M059J (cell line): Measurements from ENCODE around the genes USF3 and DRD3.

DNA sequence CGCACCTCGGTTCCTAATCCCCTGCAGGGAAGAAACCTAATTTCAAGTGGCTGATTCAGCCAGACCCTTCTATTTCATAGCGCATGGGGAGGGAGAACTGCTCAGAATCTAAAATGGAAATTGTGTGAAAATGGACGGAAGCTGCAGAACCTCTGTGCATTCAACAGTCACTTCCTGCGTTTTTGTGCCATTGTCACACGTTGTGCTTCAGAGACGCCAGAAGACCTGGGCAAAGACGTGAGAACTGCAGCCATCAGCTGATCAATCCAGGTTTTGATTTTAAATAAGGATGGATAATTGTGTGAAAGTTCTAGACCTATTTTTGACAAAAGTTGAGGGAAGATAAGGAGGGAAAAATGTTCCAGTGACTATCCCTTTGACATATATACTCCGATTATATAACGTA lies 1.2 kb downstream of the SIDT1 start:
- RAMPAGE, long total RNA, result no peak

DNA sequence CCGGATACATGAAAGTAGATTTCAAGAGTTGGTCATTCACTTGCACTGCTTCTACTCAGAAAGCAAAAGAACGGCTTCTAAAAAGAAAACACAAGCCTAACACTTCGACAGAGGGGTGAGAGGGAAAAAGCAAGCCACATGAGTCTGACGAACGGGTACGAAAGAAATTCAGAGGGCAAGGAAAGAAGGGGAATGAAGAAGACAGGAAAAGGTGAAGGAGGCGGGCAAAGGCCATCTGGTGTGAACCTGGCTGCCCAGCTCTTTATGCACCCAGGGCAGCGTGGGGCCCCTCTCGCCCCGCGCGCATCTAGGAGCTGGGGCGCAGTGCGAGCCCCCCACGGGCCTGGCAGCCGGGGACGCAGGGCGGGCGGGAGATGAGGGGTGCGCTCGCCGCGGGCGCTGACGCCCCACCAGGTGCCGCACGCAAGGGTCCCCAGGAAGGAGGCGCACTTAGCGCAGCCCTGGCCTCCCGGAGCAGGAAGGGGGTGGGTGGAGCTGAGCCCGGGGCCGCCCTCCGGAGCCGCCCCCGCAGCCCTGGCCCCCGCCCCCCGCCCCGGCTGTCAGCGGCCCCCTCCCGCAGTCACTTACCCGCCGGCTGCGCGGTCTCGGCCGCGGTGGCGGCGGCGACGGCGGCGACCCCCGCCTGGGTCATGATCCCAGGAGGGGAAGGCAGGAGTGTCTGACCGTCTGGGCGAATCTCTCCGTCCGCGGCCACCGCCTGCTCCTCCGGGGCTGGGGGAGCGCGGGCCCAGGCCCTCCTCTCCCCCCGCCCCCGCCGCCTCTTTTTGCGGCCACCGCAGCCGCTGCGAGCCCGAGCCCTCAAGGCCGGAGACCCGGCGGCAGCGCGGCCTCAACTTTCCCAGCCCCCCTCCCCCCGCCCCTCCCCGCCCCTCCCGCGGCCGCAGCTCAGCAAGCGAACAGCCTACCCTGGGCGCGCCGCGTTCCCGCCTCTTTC lies at the start of gene USF3:
TSS of gene USF3 (minus strand) at position 861 of the 955 bp plus-strand sequence.
- RAMPAGE, long total RNA, result no peak

GRCh38 chr3:113698690-113699457 lies 2.4 kb upstream of the USF3 start:
- RAMPAGE, long total RNA, result no peak

GRCh38 chr3:113754473-113754912 lies 7.7 kb downstream of the ATP6V1A start:
- RAMPAGE, long total RNA, result no peak

DNA sequence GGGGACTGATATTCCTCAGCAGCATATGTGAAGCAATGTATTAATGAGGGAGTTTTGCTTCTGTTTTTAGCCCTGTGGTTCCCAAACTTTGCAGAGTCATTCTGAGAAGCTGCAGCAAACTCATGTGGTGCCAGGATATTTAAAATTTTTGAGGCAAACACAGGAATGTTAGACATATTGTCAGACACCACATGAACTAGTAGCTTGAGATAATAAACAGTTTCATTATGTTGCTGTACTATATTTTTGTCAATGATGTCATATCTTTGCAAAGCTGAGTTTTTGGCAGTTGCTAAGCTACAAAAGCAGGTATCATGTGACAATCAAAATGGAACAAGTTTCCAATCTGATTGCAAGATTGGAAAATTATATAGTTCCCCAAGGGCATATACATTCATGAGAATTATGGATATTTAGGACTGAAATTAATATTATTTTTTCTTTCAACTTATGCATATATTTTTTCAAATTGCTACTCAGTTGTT lies 36.7 kb downstream of the ATP6V1A start:
- RAMPAGE, long total RNA, result no peak

GRCh38 chr3:113948353-113948805 lies 566 bp downstream of the ZDHHC23 start:
- RAMPAGE, long total RNA, result no peak

DNA sequence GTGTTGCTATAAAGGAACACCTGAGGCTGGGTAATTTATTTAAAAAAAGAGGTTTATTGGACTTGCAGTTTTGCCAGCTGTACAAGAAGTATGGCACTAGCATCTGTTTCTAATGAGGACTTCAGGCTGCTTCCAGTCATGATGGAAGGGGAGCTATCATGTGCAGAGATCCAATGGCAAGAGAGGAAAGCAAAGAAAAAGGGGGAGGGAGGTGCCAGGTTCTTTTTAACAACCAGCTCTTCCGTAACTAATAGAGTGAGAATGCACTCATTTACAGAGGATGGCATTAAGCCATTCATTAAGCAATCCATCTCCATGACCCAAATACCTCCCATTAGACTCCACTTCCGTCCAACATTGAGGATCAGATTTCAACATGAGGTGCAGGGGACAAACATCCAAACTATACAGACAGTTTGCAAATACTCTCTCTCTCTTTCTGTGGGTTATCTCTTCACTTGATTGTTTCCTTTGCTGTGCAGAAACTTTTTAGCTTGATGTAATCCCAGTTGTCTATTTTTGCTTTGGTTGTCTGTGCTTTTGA lies 21.1 kb downstream of the ZDHHC23 start:
- RAMPAGE, long total RNA, result no peak

DNA sequence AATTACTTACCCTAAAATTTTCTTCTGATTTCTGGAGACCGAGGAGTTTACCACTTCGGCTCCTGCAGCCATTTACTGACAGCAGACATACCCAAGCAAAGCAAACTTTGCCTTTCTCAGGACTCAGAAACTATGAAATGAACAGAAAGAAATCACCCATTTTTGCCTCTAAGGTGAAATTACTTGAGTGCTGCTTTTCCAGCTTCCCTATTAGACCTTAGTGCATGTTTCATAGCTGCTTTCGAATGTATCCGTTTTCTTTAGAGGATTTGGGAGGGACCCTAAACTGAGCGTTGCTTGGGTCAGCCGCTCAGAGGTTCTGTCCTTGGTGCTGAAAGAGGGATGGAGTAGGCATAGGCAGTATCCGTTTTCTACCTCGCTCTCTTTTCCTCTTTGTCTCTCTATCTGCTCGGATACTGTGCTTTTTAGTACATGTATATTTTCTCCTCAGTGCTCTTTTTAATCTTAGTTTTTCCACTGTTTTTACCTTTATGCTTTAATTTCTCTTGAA lies at the start of gene DRD3:
TSS of gene DRD3 (minus strand) at position 406 of the 511 bp plus-strand sequence.
- RAMPAGE, long total RNA, result no peak

GRCh38 chr3:114315878-114316706 lies 22.3 kb downstream of the TIGIT start:
- RAMPAGE, long total RNA, result no peak

DNA sequence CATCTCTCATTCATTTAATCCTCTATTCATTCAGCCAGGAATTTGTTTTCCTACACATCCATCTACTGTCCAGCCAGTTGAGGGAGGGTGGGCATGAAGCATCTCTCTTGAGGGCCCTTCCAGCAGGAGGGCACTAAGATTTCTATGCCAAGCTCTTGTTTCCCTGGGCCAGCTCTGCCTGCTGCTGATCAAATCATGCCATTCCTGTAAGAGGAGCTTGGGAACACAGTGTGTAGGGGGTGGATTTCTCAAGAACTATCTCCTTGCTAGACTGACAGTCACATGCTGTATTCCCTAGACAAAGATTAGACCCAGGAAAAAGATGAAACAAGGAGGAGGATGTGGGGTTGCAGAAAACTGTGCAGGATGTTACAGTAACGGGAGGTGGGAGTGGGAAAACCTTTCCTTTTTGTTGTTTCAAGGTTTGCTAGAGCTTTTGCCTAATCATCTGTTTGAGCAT lies 71.5 kb downstream of the TIGIT start:
- RAMPAGE, long total RNA, result no peak

DNA sequence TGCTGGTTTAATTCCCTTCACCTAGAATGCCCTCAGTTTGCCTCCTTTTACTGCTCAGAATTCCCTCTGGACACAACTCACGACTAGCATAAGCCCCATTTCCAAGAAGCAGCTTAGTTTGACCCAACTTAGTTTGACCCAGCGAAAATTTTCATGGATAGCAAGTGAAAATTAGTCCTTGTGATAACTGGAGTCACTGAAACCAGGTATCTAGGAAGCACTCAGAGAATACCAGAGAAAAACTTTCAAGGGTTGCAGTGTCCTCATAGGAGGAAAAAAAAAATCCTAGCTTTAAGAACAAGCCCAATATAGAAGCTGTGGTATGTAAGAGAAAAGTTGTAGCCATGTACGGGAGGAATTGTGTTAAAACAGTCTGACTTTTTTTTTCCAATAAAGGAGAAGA lies 111.0 kb downstream of the TIGIT start:
- RAMPAGE, long total RNA, result no peak

- RAMPAGE, long total RNA, result no peak
Observed at GRCh38 chr3:114427433-114427867, 133.6 kb downstream of the TIGIT start.

DNA sequence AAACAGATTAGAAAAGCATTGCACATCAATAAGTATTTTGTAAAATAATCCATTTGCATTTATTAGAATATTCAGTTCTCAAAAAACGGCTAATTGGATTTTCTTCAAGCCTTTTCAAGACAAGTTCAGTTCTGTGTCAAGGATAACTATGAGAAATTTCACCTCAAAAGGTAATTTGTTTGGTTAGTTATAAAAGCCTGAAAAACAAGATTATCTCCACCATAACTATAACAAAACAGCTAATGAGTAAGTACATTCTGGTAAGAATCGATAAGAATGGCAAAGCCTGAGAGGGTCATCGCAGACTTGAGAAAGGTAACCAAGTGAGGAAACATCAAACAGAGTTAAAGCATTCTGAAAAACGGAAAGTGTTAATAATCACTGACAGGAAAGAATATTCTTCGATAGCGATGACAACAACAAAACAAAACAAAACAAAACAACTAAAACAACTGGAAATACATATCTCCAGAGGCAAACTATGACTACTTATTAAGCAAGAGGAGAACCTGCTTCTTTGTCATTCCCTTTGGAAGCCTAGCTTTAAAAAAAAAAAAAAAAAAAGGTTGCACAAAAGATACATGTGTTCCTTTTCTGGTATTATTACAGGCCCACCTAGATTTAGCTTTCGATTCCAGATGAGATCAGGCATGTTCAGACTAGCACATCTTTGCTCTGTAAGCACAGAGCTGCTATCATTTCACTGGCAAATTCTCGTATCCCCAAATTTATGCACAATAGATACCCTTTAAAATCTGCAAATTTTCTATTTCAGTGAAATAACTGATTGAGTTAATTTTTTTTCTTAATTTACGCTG lies 155.5 kb downstream of the TIGIT start:
- RAMPAGE, long total RNA, result no peak

GRCh38 chr3:114449957-114450561 lies 156.2 kb downstream of the TIGIT start:
- RAMPAGE, long total RNA, result no peak

GRCh38 chr3:114453770-114454190 lies 160.0 kb downstream of the TIGIT start:
- RAMPAGE, long total RNA, result no peak

DNA sequence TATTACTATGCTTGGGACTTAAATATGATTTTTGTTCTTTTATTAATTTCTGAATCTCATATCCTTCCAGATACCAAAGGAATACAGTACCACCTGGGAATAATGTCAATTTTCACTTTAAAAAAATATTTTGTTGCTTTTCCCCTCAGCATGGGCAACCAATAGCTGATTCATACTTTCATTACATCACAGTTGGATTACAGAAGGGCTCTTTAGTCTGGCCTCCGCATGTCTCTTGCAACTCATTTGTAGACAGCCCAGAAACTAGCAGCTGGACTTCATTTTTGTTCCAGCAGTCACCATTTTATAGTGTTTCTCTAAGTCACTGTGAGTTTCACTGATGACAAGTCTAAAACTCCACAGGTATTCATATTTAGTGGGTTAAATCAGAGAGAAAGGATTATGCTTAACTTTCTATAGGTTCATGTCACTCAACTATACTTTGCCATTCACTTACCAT lies 390.2 kb downstream of the ZBTB20 start:
- RAMPAGE, long total RNA, result no peak

- RAMPAGE, long total RNA, result no peak
Observed at GRCh38 chr3:114774867-114775429, 372.1 kb downstream of the ZBTB20 start.

GRCh38 chr3:115784813-115784975 lies 161.4 kb downstream of the GAP43 start:
- RAMPAGE, long total RNA, result no peak

GRCh38 chr3:115791286-115792056 lies 168.2 kb downstream of the GAP43 start:
- RAMPAGE, long total RNA, result no peak

DNA sequence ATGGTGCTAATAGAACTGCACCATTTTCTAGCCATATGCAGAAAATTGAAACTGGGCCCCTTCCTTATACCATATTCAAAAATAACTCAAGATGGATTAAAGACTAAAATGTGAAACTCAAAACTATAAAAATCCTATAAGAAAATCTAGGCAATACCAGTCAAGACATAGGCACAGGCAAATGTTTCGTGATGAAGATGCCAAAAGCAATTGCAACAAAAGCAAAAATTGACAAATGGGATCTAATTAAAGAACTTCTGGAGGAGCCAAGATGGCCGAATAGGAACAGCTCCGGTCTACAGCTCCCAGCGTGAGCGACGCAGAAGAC lies 85.6 kb downstream of the LSAMP start:
- RAMPAGE, long total RNA, result no peak